H7 (cell line): ENCODE results near the gene KIF3B.

DNA sequence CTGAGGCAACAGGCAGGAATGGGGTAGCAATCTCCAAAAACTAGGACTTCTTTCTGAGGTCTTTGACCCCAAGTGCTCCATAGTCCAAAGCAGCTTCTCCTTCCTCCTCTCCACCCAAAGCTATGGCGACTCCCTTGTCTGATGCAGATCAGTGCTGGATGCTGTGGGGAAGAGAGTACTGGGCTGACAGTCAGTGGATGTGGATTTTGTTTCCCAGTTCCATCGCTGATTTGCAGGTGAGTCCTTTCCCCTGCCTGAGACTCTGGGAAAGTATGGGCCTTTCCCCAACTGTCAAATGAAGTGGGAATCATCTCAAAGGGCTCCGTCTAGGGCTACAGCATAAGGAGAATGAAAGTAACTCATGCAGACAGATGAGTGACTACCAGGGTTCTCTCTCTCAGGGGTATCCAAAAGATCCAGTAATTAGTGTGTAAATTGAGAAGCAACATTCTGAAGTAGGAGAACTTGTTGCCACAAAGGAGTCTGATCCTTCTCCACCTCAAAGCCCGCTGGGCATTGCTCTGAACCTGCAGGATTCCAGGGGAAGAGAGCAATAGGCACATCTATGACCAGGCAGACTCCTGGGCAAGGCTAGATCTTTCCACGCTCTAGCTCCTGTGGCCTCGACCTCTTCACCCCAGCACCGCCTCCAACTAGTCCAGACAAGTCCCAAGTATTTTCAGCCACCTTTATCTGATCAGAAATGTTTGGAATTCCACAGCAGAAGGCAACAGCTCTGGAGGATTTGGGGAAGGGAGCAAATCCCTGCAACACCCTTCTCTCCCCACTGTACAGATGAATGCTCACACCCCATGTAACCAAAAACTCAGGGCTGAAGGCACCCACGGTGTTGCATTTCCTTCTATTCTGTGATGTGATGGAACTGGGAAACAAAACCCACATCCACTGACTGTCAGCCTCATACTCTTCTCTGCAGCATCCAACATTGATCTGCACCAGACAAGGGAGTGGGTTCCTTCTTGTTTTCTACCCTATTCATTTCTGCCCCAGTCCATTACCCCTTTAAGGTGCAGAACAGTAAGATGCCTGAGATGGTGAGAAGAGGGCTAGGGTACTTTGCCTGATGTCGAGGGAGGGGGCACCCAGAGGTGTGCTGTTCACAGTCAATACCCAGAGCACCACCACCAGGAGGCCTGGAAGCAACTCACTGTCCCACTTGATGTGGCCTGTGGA, 40.8 kb downstream of the COX4I2 start:
- RAMPAGE, long total RNA, result no peak

DNA sequence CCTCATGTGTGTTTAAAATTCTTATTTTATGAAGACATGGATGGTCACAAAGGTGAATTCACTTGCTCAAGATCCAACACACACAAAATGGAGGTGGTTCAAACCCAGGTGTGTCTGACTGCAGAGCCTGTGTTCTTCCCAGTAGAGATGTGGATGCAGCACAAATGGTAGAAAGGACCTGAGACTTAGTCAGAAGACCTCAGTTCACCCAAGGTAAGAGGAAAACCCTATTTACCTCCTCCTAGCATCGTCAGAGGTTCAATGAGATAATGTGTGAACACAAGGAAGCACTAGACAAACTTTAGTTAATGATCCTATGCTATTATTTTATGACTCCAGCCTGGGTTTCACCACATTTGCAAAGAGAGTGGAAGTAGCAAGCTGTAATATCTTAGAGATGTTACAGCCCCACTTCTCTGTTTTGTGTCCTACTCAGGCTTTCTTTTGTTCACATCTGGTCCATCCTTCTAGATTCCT, 36.5 kb downstream of the BCL2L1 start:
- RAMPAGE, long total RNA, result no peak

DNA sequence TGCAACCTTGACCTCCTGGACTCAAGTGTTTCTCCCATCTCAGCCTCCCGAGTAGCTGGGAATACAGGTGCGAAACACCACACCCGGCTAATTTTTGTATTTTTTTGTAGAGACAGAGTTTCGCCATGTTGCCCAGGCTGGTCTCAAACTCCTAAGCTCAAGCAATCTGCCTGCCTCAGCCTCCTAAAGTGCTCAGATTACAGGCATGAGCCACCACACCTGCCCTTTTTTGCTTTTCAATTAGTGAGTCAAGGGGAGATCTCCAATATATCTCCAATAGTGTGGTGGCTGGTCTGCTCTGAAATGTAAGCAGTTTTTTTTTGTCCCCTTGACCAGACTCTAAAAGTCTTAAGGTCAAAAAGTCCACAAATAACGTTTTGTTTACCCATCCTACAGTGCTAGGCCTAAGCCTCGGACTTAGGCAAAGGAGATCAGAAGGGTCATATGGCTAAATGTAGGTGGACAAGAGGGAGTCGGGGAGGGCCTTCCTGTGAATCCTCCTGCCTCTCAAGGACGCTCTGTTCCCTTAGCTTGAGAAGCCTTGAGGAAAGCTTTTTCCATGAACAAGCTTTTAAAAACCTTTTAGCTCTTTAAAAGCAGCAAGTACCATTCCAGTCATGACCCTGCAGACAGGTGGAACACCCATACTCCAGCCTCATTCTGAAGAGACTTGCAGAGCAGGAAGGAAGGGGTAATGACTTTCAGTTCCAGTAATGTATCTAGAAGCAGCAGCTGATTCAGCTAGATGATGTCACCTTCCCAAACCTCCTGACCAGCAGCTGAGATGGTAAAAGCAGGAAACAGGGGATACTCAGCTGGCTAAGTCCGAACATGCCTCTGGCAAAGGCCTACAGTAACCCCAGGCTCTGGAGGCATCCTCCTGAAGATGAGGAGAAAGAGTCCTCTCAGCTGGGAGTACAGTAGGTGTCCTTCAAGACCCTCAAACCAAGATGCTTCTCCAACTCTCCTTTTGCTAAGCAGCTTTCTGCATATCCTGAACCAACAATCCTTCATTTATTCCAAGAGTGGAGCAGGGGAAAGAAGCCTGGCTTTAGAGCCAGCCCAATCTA, 23.7 kb downstream of the BCL2L1 start:
- RAMPAGE, long total RNA, result no peak

DNA sequence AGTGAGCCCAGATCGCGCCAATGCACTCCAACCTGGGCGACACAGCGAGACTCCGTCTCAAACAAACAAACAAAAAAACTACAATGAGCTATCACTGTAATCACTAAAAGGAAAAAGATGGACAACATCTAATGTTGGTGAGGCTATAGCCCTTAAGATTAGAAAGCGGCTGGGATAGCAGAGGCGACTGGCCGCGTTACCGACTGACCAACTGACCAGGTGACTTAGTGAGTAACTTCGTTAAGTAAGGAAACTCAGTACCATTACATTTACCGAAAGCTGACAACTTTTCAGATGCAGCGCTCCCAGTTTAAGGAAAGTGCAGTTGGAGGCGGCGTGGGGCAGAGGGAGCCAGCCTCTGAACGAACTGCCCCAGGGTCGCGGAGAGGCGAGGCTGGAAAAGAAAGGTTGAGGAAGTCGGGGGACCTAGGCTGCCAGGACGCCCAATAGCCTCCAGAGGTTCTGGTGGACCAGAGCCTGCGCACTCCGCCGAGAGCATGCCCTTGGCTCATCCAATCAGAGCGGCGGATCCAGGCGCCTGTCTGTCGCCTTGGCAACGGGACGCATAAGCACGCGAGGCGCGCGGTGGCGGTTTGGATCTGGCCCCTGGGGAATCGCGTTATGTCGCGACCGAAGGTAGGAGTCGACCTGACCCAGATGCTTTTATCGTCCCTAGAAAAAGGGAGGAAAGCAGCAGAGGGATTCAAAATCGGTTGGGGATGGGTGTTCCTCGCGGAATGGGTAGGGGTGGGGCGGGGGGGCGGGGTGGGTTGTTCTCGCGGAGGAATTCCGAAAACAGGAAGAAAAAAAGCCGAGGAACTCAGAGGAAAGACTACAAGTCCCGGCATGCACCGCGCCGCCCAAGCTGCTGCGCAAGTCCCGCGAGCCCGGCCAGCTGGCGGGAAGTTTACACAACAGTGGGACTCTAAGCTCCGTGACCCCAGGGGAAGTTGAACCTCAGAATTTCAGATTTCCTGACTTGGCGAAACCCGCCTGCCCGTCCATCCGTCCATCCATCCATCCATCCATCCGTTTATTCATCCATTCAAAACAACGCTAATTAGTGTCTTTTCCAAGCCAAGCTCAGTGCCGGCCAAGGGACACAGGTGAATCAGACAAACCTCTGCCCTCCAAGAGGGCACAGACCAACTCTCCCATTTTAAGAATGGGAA, 9.2 kb downstream of the TTLL9 start:
- RAMPAGE, long total RNA, result no peak

GRCh38 chr20:31894908-31895514, 24.6 kb downstream of the TTLL9 start:
- RAMPAGE, long total RNA, result no peak

GRCh38 chr20:32028921-32029244, 18.6 kb downstream of the CCM2L start:
- RAMPAGE, long total RNA, result no peak

- RAMPAGE, long total RNA, result no peak
Measured at GRCh38 chr20:32030971-32031345, 20.7 kb downstream of the CCM2L start.

DNA sequence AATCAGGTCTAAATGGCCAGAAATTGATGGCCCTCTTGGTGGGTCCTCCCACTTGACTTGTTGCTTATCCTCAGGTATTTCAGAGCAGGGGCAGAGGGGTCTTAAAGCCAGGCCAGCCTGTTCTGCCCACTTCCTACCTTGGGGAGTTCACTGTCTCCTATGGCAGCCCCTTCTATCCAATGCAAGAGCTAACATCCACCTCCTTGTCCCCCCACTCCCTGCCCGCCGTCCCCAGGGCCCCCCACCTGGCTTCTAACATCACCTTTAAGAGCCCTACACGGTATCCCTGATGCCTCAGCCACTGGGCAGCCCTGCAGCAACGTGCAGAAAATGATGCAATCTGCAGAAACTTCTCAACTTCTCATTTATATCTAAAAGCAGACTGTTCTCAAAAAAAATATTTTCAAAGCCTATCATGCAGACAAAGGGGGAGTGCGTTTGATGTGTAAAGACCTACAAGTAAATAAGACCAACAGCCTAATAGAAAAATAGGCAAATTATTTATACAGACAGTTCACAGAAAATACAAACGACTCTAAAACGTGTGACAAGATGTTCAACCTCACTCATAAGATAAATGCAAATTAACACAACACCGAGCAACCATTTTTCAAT, 15.3 kb upstream of the HCK start:
- RAMPAGE, long total RNA, result no peak

DNA sequence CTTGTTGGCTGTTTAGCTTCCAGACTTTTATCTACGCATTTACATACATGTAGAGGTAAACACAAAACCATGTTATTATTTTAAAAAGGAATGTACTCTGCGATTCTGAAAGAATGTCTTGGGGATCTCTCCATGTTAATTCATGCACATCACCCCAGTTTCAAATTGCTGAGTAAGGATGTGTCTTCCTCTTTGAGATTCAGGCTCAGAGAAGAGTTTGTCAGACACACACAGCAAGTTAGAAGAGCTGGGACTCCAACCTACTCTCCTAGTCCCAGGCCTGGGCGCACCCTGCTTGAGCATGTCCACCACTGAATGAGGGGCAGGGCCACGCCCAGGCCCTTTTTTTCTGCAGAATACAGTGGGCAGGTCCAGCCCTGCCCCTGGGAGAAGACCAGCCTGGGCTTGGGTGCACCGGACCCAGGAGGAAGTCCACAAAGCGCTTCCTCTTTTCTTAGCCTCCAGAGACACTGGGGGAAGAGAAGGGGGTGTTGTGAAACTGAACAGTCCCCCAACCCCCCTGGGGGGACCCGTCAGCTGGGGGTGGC, 11.9 kb upstream of the HCK start:
- RAMPAGE, long total RNA, result no peak

DNA sequence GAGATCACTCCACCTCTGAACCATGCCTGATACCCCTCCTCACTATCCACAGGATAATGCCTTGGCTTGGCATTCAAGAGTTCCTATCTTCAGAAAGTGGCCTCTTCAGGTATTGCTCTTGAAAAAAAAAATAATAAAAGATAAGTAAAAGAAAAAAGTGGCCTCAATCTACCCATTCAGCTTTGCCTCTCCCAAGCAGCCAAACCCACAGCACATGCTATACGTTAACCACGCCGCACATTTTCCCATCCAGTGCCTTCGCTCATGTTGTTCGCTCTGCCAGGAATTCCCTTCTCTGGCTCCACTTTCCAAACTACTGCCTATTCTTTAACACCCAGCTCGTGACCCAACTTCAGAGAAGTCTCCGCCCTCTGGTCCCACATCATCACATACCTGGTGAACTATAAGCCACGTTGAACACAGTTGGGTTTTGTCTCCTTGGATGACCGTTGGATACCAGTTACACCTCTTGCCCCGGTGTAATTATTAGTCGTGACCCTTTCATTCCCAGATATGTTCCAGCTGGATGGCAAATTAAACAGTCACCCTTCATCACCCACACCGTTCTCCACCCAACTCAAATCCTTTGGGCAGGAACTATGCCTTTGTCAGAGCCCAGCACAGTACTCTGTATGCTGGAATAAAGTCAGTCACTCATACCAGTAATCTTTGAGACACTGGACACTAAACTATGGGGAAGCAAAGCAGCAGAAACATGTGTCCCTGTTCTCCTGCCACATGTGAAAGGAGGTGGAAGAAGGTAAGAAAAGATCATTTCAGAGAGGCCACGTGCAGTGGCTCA, 22.7 kb downstream of the PLAGL2 start:
- RAMPAGE, long total RNA, result no peak

GRCh38 chr20:32194781-32195110, 12.8 kb downstream of the PLAGL2 start:
- RAMPAGE, long total RNA, result no peak

- RAMPAGE, long total RNA, result no peak
Measured at GRCh38 chr20:32277221-32277994, at the start of gene KIF3B. Gene KIF3B, plus strand, starts transcription at chr20:32277651.

- RAMPAGE, long total RNA, result no peak
Measured at GRCh38 chr20:32485865-32486337, 99.2 kb downstream of the NOL4L start.

DNA sequence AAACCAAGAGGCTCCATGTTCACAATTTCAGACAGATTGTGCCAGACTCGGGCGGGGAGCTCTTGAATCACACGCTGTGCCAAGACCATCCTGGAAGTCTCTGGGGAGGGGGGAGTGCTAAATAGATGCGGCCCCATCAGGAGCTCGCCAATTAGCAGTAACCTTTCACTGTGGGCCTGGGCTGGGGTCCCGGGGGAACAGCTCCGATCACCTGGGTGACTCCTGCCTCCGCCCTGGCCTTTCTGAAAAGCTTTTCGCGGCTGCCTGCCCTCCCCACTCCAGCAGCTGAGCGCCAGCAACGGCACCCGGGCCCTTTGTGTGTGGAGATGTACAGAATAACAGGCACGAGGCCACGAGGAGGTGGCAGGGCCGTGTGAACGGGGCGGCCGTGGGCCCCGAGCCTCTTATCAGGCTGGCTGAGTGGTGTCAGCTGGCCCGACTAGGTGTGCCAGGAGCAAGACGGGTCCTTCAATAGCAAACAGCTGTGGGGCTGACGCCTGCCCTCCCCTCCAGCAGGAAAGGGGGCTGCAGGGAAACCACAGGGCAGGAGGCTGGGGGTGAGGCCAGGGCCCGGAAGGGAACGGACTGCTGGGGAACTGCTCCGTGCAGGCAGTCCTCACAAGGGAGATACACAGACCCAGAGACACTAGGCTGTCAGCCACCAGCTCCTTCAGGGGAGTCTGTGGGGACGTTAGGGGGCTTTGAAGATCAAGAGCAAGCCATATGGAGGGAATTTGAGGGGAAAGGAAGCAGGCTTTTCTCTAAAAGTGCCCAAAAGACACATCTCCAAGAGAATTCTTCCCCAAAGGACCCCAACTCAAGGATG, 56.8 kb downstream of the NOL4L start:
- RAMPAGE, long total RNA, result no peak

DNA sequence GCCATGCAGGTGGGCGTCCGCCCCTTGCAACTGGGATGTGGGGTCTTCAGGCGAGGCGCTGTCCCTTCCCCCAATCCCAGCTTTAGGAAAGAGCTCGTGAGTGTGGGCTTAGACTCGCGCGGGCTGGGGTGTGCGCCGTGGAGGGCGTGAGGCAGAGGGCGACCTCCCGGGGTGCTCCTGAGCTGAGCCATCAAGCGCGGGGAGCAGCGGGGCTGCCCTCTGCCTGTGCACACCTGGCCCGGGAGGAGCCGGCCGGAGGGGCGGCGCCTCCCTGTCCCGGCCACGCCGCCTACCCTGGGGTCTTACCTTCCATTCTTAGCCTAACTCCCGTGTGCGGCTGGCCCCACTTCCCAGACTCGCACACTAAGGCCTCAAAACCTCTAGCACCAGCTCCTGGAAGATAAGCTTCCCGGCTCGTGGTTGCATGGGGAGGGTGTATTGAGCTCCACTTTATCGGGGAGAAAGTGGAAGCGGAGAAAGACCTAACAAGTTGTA, 1.0 kb downstream of the DNMT3B start:
- RAMPAGE, long total RNA, result no peak

GRCh38 chr20:33273316-33273657, 9.7 kb upstream of the BPIFB1 start:
- RAMPAGE, long total RNA, result no peak

DNA sequence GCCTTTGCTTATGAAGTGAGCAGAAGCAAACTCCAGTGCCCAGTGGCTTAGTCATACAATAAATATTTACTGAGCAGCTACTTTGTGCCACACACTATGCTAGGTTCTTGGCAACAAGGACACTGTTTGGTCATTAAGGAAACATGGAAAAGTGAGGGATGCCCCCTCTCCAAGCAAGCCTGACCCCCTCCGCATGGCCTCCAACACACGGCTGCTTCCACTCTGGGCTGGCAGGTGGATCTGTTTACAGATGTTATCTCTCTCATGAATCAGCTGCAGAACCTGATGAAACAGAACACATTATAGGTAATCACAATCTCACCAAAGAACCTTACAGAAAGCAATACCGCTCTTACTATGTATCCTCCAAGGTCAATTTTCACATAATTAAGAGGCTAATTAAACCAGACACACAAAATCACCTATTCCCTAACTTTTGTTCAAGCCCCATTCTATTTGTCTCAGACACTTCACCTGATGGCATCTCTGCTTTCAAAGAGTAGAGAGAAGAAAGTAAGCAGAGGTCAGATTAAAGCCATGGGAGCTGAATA, 27.3 kb downstream of the CDK5RAP1 start:
- RAMPAGE, long total RNA, result no peak

DNA sequence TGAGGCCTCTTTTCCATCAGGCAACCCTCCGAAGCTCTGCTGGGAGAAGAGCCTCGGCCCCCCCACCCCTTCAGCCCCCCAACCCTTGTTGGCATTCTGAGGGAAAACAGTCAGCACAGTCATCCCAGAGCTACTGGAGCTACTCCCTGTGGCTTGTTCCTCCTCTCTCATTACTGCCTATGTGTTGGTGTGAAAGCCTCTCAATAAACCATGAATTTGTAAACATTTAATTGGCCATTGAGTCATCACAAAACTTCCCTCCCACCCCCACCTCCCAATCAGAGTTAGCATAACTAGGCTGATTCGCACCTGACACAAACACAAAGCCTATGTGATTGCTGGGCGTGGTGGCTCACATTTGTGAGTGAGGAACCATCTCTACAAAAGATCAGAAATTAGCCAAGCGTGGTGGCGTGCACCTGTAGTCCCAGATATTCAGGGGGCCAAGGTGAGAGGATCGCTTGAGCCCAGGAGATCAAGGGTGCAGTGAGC, 17.1 kb upstream of the SNTA1 start:
- RAMPAGE, long total RNA, result no peak

GRCh38 chr20:33644411-33645273, 17.5 kb upstream of the C20orf144 start:
- RAMPAGE, long total RNA, result no peak

GRCh38 chr20:33675498-33676038, 1.3 kb upstream of the NECAB3 start:
- RAMPAGE, long total RNA, result no peak